Suprapubic skin (tissue), 4 donors: Measurements from ENCODE around the gene DEK.

DNA sequence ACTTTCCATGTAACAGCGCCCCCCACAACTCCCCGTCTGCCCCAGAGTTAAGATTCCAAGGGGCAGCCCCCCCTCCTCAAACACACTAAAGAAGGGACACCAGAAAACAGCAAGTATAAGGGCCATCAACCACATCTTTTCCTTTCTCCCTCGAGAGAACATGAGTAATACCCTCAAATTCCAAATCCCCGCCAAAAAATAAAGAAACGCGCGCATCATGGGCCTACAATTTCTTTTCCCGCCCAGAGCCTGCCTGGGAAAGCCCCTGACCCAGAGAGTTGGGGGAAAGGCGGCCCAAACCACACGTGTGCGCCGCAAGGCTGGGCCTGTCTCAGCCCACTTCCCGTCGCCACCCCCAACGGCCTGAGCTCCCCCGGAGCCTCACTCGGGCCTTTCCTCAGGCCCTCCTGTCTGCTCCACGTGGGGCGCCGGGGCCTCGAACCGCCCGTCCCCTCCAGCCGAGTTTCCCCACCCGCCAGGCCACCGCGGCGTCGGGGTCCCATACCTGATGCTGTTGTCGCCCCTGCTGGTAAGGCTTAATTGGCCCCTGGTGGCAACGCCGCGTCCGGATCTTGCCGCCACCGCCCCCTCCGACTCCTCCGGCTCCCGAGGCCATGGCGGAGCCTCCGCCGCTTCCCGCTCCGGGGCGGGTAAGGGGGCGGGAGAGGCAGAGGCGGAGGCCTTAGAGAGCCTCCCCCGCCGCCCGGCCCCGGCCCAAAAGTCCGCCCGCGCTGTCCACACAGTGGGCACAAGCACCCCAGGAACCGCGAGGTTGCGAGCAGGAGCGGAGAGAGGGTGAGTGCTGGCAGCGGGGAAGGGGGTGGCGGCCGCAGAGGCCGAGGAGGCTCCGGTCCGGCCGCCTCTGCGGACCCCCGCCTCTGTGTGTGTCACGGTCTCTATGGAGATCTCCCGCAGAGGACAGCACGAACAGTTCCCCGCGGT, 682 bp downstream of the NUP153 start:
- PRO-cap, result bidirectional peak, plus-strand start at position 930 of the sequence, minus-strand start at position 880 of the sequence
- RAMPAGE, long total RNA, 4 experiments, result start-site peak on the minus strand in 1 of 4 experiments, centred at position 684 of the sequence, 17 reads per replicate

DNA sequence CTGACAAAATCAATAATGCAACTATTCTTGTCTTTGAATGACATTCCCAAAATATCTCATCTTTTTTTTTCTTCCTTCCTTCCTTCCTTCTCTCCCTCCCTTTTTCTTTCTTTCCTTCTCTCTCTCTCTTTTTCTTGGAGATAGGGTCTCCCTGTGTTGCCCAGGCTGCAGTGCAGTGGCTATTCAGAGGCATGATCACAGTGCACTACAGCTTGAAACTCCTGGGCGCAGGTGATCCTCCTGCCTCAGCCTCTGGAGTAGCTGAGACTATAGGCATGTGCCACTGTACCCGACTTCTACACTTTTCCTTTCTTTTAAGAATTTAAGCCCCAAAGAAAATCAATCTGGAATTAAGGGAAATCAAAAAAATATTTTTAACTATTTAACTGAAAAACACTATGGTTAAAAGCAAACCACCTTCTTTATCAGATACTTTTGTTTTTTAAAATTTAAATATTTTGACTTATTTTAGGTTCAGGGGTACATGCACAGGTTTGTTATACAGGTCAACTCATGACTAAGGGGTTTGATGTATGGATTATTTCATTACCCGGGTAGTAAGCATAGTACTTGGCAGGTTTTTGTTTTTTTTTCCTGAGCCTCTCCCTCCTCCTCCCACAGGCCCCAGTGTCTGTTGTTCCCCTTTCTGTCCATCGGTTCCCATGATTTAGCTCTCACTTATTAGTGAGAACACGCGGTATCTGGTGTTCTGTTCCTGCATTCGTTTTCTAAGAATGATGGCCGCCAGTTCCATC, 105.2 kb upstream of the NUP153 start:
- PRO-cap, result no peak
- RAMPAGE, long total RNA, 4 experiments, result start-site peak on the minus strand in 1 of 4 experiments, centred at position 307 of the sequence, 30 reads per replicate

- PRO-cap, result no peak
- RAMPAGE, long total RNA, 4 experiments, result no peak in any of the 4 experiments
Measured at GRCh38 chr6:17830980-17831471, 124.3 kb upstream of the NUP153 start.

DNA sequence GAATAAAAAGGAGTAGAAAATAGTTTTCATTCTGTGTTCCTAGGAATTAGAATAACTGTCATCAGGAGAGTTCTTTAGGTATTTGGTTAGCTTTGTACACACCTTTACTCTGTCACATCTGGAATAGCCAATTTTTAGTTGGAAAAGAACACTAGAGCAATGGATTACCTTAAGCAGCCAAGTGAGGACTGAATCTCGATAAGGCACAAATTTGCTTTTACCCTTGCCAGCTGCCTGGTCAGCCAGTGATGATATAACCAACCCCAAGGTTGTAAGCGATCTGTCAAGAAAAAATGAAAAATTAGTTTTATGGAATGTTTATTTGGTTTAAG, 130.5 kb upstream of the NUP153 start:
- PRO-cap, result no peak
- RAMPAGE, long total RNA, 4 experiments, result no peak in any of the 4 experiments

DNA sequence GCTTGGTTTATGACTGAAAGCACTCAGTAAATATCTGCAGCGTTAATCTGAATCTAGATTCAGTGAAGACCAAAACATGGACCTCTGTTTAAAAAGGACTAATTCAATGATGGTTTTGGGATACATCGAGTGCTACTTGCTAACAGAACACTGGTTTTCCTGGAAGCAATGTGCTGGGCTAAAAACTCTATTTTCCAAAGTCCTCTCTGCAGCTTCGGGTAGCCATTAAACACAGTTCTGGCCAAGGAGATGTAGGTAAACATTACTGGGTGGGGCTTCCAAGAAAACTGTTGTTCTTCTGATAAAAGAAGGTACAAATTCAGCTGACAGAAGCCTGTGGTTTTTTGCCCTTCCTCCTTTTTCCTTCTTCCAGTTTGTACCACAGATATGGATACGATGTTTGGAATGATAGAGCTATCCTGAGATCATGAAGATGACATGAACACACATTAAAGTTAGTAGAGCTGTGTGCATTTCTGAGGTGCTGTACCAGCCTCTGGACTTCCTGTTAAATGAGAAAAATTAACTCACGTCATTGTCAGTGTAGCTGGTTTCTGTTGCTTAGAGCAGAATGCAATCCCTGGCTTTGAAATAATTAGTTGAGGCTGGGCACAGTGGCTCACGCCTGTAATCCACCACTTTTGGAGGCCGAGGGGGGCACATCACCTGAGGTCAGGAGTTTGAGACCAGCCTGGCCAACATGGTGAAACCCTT, 136.6 kb upstream of the NUP153 start:
- PRO-cap, result no peak
- RAMPAGE, long total RNA, 4 experiments, result no peak in any of the 4 experiments

GRCh38 chr6:17850497-17851146, 136.8 kb downstream of the KIF13A start:
- PRO-cap, result no peak
- RAMPAGE, long total RNA, 4 experiments, result no peak in any of the 4 experiments

DNA sequence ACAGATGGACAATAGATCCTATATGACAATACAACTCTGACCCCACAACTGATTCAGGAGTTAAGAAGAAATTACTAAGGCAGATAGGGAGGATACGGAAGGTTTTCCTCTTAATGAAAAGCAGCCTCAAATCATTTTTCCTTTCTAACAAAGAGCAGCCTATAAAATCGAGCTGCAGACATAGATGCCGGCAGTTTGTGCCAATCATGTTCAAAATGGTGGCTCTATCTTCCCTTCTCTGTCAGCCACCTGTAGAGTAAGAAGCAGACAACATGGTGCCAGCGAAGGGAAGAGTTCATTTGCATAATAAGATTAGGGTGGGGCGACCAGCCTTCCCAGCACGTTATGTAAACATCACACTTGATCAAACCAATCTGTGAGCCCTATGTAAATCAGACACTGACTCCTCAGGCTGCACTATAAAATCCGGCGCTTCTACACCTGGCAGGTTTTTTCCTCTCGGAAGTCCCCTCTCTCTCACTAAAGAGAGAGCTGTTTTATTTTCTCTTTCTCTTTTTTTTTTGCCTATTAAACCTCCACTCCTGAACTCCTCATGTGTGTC, 13.1 kb downstream of the TPMT start:
- PRO-cap, result unidirectional peak, plus-strand start at position 447 of the sequence
- RAMPAGE, long total RNA, 4 experiments, result no peak in any of the 4 experiments

GRCh38 chr6:18196834-18197557, 41.8 kb downstream of the KDM1B start:
- PRO-cap, result no peak
- RAMPAGE, long total RNA, 4 experiments, result start-site peak on the plus strand in 1 of 4 experiments, at chr6:18197060-18197194 at its widest, 22 reads per replicate

- PRO-cap, result bidirectional peak, plus-strand start at chr6:18264314, minus-strand start at chr6:18264188; bidirectional peak, plus-strand start at chr6:18264537, minus-strand start at chr6:18264527; bidirectional peak, plus-strand start at chr6:18264878, minus-strand start at chr6:18264760
- RAMPAGE, long total RNA, 4 experiments, result start-site peak on the minus strand in 4 of 4 experiments, at chr6:18264138-18264542 at its widest, 50 to 1,380 reads per replicate
Measured at GRCh38 chr6:18264083-18265238, at the start of gene DEK. TSS of gene DEK (minus strand) at chr6:18264530.

- PRO-cap, result no peak
- RAMPAGE, long total RNA, 4 experiments, result no peak in any of the 4 experiments
Measured at GRCh38 chr6:18360229-18360563, 27.0 kb upstream of the RNF144B start.

GRCh38 chr6:18388807-18389449, 1.8 kb downstream of the RNF144B start:
- PRO-cap, result no peak
- RAMPAGE, long total RNA, 4 experiments, result no peak in any of the 4 experiments

GRCh38 chr6:18501571-18502189, 114.5 kb downstream of the RNF144B start:
- PRO-cap, result no peak
- RAMPAGE, long total RNA, 4 experiments, result no peak in any of the 4 experiments

GRCh38 chr6:19824372-19824809, 12.8 kb upstream of the ID4 start:
- PRO-cap, result no peak
- RAMPAGE, long total RNA, 4 experiments, result no peak in any of the 4 experiments

DNA sequence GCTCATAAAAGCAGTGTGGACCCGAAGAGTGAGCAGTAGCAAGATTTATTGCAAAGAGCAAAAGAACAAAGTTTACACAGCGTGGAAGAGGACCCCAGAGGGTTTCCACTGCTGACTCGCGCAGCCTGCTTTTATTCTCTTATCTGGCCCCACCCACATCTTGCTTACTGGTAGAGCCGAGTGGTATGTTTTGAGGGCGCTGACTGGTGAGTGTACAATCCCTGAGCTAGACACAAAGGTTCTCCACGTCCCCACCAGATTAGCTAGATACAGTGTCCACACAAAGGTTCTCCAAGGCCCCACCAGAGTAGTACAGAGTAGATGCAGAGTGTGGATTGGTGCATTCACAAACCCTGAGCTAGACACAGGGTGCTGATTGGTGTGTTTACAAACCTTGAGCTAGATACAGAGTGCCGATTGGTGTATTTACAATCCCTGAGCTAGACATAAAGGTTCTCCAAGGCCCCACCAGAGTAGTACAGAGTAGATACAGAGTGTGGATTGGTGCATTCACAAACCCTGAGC, 16.6 kb downstream of the ID4 start:
- PRO-cap, result no peak
- RAMPAGE, long total RNA, 4 experiments, result no peak in any of the 4 experiments

DNA sequence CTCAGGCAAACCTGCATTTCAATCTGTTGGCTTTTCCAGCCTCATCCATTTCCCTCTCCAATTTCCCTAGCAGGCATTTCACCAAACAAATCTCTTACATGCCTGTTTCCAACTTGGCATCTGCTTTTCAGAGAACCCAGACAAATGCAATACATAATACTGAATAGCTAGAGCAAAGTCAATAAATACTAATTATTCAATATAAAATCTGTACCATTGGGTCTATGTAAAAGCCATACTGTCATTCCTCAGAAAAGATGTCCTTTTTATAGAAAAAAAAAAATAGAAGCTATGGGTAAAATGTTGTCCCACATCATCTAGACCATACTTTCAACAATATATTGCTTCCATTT, 78.2 kb downstream of the MBOAT1 start:
- PRO-cap, result no peak
- RAMPAGE, long total RNA, 4 experiments, result no peak in any of the 4 experiments

DNA sequence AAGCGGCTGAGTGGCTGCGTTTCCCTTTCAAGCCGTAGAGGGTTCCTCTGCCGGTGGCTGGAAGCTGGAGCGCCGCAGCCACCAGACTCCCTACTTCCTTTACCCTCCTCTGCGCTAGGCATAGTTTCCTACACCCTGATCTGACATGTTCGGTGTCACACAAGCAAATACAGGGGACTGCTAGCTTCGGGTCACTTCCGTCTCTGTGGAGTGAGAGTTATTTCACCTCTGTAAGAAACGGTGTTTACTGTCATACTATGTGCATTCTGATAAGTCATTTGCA, 500 bp upstream of the MBOAT1 start:
- PRO-cap, result bidirectional peak, plus-strand start at position 35 of the sequence, minus-strand start outside the sequence
- RAMPAGE, long total RNA, 4 experiments, result no peak in any of the 4 experiments

DNA sequence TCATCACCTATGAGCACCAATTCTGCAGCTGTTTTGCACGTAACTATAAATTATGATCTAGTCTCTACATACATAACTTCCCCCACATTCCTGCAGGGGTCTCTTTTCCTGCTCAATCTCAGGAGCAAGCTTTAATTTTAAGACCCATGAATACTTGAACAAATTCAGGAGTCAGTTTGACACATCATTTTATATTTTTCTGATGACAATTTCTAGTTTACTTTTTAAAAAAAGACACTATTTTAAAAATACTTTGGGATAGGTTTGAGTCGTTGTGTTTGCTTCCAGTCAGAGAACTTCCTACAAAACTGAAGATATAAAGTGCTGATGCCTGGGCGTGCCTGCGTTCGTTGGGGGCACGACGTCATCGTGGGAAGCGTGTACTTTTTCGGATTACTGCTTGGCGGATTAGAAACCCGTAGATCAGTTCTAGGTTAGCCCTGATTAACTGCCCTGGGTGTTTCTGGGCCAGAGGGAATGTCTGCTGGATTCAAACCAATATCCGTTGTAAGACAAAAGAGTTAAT, 1.0 kb upstream of the E2F3 start:
- PRO-cap, result no peak
- RAMPAGE, long total RNA, 4 experiments, result no peak in any of the 4 experiments

- PRO-cap, result no peak
- RAMPAGE, long total RNA, 4 experiments, result no peak in any of the 4 experiments
Measured at GRCh38 chr6:20402692-20403228, 1.1 kb downstream of the E2F3 start.

- PRO-cap, result no peak
- RAMPAGE, long total RNA, 4 experiments, result no peak in any of the 4 experiments
Measured at GRCh38 chr6:20879373-20879854, 345.2 kb downstream of the CDKAL1 start.

DNA sequence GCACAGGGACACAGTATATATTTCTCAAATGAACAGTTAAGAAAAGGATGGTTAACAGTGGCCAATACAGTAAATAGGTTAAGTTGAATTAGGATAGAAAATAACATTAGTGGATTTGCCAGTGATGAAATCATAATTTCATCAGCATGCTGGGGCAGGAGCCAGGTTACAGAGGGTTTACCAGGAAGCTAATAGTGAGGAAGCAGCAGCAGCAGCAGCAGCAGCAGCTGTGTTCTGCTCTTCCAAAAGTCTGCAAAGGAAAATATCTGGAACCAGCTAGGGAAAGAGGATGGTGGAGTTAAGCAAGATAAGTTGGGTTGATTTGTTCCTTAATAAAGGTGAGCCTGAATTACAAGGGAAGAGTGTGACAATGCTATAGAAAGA, 499.5 kb downstream of the CDKAL1 start:
- PRO-cap, result no peak
- RAMPAGE, long total RNA, 4 experiments, result no peak in any of the 4 experiments